HTR-8/SVneo (cell line): ENCODE measurements around the gene ZNF248.

GRCh38 chr10:34866887-34867395 is 51.8 kb upstream of the PARD3 start:
- RRBS, result no CpG with 5 or more reads among the region's 2 CpGs

- RRBS, result no CpG with 5 or more reads among the region's 18 CpGs
These were observed 69.2 kb downstream of the CREM start for GRCh38 chr10:35195479-35196640.

DNA sequence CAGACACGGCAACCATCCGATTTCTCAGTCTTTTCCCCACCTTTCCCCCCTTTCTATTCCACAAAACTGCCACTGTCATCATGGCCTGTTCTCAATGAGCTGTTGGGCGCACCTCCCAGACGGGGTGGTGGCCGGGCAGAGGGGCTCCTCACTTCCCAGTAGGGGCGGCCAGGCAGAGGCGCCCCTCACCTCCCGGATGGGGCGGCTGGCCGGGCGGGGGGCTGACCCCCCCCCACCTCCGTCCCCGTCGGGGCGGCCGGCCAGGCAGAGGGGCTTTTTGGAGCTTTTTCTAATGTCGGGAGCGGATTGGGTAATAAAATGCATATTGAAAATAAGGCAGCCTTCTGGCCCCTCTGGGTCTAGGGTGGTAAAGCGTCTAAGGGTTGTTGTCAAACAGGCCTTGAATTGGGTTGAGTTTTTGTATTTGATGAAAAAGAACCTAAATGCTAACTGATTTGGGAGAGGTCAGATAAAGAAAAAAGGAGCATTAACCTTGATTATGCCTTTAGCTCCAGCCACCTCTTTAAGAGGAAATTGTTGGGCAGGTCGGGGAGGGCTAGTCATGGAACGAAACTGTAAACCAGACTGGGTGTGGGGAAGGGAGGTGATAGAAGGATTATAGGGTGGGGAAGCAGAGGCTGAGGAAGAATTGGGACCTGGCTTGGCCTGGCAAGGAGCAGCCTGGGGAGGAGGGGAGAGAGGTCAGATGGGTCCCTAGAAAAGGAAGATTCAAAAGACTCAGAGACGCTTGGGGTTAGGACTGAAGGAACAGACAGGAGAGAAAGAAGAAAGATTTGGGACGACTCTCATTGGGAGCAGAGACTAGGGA is 70.5 kb downstream of the CCNY start:
- RRBS, result no CpG with 5 or more reads among the region's 23 CpGs

DNA sequence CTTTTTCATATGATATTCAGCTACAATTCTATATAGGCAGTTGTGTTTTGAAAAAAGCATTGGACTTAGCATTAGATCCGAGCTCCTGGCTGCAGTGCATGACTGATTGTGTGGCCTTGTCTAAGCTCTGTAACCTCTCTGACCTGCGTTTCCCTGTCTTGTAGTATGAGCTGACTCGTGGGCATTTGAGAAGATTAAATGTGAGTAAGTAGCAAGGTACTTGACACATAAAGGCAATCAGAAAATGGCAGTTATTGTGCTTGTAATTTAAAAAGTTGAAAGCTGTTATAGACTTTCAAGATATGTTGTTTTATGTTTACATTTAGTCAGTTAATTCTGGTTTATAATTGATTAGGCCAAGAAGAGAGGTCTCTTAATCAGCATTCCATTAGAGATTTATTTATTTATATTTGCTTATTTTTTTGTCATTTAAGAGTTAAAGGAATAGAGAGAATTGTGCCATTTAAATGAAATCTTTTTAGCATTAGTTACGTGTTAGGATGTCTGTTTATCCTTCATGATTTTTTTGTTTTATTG is 86.1 kb downstream of the CCNY start:
- RRBS, result no CpG with 5 or more reads among the region's 4 CpGs

DNA sequence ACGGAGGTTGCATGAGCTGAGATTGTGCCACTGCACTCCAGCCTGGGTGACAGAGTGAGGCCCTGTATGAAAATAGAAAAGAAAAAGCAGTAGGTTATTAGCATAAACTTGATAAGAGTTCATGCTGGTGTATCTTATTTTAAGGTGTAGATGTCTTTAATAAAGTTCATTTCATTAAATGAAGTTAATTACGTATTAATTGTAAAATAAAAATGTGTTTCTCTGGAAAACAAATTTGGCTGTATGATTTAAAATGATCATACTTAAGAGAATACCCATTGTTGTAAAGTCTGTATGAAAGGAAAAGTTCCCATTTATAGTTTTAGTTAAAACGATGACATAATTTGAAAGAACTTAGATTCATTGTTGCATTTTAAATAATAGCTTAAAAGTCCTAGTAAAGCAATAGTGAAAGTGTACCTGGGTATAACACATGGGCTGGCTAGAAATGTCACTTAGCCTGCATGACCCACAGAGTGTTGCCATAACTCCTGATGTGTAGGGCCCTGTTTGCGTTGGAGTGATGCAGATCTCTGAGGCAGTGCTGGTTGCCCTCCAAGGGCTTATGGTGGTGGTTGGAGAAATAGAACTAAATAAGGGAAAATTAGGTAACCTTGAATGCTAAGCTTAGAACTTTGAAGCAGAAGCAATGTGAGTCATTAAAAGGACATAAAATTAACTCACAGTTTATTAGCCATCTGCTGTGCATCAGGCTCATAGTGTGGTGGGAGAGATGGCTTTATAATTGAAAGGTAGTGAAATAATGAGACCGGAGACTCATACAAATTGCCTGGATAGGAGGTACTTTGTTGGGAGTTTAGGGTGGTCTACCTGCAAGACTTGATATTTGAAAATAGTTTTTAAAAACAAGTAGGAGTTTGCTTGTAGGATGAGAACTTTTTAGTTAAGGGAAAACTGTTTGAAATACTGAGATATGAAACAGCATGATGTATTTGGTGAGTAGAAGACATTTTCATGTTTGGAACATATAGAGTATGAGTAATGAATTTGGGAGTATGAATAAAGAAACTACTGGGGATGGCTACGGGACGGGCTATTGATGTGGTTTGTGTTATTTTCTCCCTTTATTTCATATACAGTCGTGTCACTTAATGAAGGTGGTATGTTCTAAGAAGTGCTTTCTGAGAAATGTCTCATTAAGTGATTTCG is 105.8 kb downstream of the CCNY start:
- RRBS, result no CpG with 5 or more reads among the region's 9 CpGs

DNA sequence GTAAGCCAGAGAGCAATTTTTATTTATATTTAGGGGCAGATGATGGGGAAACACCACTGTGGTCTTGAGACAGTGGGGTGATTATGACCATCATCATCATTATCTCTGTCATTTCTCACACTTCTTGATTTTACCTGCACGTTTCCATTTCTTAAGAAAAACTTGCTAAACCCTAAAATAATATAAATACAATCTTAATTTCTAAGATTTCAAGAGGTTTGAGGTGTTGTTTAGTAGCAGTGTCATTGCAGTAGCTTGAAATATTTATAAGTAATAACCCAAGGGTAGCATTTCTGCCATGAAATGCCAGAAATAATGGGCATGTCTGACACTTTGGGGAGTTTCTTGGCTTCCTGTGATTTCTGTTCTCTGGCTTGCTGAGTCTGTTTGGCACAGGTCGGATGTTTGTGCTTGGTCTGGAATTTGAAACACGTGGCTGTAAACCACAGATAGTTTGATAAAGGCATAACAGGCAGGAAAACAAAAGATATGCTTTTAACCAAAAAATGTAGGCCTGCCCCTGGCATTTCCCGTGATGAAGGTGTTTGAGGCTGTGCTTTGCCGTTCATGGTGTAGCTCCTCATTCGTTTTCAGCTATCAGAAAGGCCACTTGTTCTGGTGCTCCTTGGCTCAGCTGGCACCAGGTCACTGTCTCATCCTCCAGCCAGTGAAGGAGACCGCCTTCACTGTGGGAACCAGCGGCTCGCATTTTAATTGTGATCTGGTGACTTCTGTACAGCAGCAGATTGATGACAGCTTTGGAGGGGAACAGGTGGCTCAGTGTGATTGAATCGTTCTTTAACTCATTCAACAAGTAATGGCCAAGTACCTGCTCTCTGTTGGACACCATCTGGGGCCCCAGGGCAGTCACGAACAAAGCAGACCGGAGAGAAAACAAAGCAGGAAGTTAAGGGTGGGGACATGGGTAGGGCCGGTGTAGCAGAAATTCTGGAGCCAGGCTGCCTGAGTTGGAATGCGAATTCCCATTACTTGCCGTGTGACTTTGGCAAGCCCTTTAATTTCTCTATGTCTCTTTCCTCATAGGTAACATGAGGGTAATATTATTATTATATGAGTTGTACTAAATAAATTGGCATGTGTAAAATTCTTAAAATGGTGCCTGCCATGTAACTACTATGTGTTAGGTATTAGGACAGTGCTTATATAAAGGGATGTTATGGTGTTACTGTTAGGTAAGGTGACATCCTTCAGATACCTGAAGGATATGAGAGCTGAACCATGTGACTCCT is 111.5 kb downstream of the CCNY start:
- RRBS, result 20% methylated on average over 1 of the region's 15 CpGs

- RRBS, result no CpG with 5 or more reads among the region's 5 CpGs
These were observed 133.7 kb downstream of the CCNY start for GRCh38 chr10:35469973-35470434.

GRCh38 chr10:35640518-35641592 is 1.2 kb downstream of the FZD8 start:
- RRBS, result 1% methylated on average over 39 of the region's 126 CpGs

GRCh38 chr10:36300918-36301161 is 658.7 kb upstream of the FZD8 start:
- RRBS, result no CpG with 5 or more reads among the region's 3 CpGs

DNA sequence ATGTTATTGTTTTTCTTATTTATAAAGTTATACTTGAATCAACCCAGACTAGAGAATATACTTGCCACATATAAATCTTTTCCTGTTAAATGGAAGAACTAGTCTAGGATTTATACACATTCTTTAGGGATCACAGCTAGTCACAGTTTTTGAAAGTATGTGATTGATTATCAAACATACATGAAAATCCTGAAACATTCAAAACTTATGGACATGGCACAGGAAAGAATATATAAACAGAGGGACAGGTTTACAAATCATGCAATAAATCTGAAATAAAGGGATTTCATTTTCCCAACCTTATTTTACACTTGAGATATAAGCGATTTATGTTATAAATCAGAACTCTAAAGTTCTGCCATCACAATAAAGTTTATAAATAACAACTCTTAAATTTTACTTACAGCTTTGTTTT is 98.8 kb upstream of the ANKRD30A start:
- RRBS, result no CpG with 5 or more reads among the region's 1 CpG

DNA sequence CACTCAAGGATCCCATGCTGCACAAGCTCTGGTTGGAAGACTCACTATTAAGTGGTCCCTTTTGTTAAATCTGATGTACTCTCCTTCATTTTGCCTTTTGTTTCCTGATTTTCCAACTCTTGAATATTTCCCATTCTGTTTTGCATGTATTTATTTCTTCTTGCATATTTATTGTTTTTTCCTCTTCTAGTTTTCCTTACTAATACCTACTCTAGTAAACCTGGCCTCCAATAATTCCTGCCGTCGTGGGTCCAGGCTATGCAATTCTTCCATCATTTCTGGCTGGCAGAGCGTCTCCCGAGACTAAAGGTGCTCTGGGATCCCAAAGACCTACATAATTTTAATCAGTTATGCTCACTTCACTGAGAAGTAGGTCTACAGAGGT is 36.7 kb downstream of the ZNF248 start:
- RRBS, result no CpG with 5 or more reads among the region's 4 CpGs

DNA sequence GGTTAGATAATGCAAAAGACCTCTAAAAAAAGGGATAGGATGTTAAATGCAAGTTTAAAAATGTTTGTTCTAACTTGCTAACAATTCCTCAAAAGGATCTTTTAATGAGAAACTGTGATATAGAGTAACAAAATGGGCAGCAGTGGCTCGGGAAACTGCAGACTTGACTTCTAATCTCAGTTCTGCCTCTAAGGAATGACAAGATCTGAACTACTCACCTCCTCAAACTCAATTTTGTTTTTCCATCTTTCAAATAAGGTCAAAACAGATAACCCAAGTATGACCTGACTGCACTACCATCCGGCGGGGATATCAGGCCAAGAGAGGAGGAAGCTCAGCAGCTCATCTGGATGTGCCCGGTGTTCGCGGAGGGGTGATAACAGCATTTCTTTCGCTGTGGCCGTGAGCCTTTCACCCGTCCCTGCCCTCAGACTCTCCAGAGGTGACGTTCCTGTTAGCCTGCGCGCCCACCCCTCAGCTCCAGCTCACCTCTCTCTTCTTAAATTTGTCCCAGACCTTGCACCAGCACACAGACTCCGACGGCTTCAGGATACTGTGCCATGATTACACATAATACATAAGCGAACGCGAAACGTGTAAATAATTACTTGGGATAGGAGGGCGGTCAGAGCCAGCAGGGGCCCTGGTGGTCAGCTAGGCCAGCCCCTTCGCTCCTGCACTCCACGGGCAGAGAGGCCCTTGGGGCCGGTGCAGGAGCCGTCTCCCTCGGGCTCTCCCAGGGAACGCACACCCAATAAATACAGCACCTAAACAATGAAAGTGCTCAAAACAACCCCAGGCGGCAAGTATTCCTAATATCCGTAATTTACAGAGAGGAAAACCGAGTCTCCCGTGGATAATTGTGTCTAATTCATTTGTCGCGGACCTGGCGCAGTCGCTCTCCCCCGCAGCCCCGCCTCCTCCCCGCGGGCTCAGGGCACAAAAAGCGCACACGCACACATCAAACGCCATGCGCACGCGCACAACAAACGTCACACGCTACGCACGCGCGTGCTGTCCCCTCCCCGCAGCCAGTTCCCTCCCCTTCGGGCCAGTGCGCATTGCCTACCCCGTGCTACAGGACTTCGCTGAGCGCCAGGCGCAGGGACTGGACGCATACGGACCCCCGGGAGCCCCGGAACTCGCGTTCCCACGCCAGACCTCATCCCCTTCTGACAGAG is at the start of gene ZNF248:
Gene ZNF248 (minus strand): TSS at position 915 of the 1,181 bp plus-strand sequence.
- RRBS, result 29% methylated on average over 3 of the region's 63 CpGs

- RRBS, result no CpG with 5 or more reads among the region's 2 CpGs
These were observed 3.5 kb upstream of the ZNF248 start for GRCh38 chr10:37860755-37861487.

GRCh38 chr10:38018115-38018863 is 7.8 kb downstream of the ZNF33A start:
- RRBS, result no CpG with 5 or more reads among the region's 2 CpGs

GRCh38 chr10:42638879-42639143 is 441 bp upstream of the ZNF33B start:
- RRBS, result no CpG with 5 or more reads among the region's 5 CpGs

- RRBS, result no CpG with 5 or more reads among the region's 7 CpGs
These were observed 32.0 kb downstream of the CSGALNACT2 start for GRCh38 chr10:43169920-43170893.

GRCh38 chr10:43172309-43173371 is 34.4 kb downstream of the CSGALNACT2 start:
- RRBS, result no CpG with 5 or more reads among the region's 10 CpGs

DNA sequence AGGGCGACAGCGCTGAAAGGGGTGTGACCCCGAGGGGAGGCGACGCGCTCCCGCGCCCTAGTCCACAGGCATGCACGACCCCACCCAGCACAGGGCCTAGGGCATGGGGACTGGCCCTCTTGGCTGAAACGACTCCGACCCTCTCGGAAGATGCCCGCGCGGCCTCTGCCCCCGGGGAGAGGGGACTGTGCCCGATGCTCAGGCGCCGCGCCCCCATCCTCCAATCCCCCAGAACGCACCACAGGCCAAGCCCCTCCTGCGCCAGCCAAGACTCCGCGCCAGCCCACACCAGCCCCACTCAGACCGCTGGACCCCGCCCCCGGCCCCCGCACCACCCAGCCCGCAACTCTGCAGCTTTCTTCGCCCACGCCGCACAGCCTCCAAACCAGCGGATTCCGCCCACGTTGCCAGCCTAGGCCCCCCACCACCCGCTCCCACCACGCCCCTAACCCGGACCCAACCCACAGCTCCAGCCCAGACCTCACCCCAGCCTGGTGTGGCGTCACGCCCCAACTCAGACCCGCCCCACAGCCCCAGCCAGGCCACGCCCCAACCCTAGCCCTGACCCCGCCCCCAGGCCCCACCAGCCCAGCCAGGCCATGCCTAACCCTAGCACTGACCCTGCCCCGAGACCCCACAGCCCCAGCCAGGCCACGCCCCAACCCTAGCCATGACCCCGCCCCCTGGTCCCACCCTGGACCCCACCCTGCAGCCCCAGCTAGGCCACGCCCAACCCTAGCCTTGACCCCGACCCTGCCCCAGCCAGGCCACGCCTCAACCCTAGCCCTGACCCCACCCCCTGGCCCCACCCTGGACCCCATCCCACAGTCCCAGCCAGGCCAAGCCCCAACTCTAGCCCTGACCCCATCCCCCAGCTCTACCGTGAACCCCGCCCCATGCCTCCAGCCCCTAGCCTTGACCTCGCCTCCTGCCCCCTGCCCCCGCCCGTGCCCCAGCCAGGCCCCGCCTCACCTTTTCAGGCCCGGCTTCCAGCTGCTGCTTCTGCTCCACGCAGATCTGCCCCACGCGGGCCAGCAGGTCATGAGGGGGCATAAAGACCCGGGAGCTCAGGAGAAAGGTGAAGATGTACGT is 64.2 kb downstream of the RASGEF1A start:
- RRBS, result 92% methylated on average over 5 of the region's 61 CpGs

- RRBS, result no CpG with 5 or more reads among the region's 34 CpGs
These were observed 63.2 kb downstream of the RASGEF1A start for GRCh38 chr10:43203418-43204331.

GRCh38 chr10:43264849-43265497 is 1.9 kb downstream of the RASGEF1A start:
- RRBS, result no CpG with 5 or more reads among the region's 12 CpGs